A172 (cell line): ENCODE measurements around the genes CAMK2N1, PINK1 and HP1BP3.

- RAMPAGE, long total RNA: no peak
Observed at GRCh38 chr1:19845113-19845599, 30.1 kb upstream of the RNF186 start.

DNA sequence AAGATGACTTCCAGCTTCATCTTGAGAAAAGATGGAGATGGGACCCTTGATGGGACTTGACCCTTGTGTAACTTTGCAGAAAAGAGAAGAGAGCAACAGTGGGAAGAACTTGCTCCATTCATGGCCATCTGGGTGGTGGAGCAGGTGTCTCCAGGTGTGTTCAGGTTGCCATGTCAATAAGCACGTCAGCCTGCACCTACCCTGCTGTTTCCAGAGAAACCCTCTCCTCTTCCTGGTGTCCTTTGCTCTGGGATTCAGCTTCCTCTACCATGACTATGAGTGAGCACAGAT is 21.8 kb upstream of the OTUD3 start:
- RAMPAGE, long total RNA: no peak

- RAMPAGE, long total RNA: no peak
Observed at GRCh38 chr1:19977923-19978195, 1.6 kb downstream of the PLA2G2A start.

GRCh38 chr1:20211508-20212062 is 25.3 kb upstream of the PLA2G2C start:
- RAMPAGE, long total RNA: no peak

GRCh38 chr1:20480827-20481821 is 4.9 kb downstream of the CAMK2N1 start:
- RAMPAGE, long total RNA: no peak

DNA sequence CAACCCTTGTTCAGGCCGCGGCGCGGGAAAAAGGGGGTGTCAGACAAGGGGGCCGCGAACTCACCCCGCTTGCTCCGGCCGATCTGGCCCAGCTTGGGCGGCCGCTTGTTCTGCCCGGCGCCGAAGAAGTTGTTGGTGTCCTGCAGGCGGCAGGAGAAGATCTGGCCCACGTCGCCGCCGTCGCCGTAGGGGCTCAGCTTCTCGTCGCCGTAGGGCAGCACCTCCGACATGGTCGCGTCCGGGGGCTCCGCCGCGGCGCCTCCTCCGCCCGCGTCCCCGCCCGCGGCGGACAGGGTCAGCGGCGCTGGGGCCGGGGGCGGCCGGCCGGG is 896 bp downstream of the CAMK2N1 start:
- RAMPAGE, long total RNA: no peak

DNA sequence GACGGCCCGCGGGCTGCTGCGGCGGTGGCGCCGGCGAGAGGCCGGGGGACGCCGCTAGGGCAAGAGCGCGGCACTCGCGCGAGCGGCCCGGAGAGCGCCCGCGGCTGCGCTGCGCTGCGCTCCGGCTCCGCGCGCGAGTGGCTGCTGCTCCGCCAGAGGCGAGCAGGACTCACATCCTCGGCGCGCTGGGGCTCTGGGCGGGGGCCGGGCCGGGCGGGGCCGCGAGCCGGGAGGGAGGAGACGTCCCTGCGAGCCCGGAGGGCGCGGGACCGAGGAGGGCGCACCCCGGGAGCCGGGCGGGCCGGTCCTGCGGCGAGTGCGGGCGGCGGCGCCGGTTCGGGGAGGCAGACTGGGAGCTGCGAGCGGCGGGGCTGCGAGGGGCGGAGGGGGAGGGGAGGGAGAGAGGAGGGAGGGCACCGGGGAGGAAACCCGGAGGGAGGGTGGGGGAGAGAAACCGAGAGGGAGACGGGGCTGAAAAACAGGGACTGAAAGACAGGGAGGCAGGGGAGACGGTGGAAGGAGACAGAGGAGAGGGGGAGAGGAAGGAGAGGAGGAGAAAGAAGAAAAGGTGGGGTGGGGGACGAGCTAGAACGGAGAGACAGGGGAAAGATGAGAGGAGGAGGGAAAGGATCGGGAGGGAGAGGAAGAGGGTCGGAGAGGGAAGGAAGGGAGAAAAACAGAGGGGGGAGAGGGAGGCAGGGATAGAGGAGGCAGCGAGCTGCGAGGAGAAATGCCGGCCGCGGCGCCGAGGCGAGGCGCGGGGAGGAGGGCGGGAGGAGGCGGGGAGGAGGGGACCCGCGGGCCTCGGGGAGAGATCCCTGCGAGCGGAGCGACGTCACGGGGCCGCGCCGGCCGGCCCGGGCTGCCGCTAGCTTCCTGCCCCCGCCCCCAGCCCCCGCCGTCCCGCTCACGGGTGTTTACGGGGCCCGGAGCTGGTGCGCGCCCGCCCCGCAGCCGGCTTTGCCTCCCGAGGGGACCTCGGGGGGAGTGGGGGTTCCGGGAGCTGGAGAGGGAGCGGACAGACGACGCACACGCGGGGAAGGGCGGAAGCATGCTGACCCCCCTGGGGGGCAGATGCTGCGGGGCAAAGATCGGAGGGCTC is at the start of gene CAMK2N1:
CAMK2N1 (minus strand) TSS at position 732 of the 1,102 bp plus-strand sequence.
- RAMPAGE, long total RNA: no peak

GRCh38 chr1:20589255-20590176 is 619 bp downstream of the CDA start:
- RAMPAGE, long total RNA: no peak

- RAMPAGE, long total RNA: no peak
Observed at GRCh38 chr1:20632698-20633622, at the start of gene PINK1. Gene PINK1, plus strand, starts transcription at chr1:20633458.

- RAMPAGE, long total RNA: no peak
Observed at GRCh38 chr1:20637662-20638338, 4.5 kb downstream of the PINK1 start.

GRCh38 chr1:20643939-20644264 is 10.6 kb downstream of the PINK1 start:
- RAMPAGE, long total RNA: no peak

DNA sequence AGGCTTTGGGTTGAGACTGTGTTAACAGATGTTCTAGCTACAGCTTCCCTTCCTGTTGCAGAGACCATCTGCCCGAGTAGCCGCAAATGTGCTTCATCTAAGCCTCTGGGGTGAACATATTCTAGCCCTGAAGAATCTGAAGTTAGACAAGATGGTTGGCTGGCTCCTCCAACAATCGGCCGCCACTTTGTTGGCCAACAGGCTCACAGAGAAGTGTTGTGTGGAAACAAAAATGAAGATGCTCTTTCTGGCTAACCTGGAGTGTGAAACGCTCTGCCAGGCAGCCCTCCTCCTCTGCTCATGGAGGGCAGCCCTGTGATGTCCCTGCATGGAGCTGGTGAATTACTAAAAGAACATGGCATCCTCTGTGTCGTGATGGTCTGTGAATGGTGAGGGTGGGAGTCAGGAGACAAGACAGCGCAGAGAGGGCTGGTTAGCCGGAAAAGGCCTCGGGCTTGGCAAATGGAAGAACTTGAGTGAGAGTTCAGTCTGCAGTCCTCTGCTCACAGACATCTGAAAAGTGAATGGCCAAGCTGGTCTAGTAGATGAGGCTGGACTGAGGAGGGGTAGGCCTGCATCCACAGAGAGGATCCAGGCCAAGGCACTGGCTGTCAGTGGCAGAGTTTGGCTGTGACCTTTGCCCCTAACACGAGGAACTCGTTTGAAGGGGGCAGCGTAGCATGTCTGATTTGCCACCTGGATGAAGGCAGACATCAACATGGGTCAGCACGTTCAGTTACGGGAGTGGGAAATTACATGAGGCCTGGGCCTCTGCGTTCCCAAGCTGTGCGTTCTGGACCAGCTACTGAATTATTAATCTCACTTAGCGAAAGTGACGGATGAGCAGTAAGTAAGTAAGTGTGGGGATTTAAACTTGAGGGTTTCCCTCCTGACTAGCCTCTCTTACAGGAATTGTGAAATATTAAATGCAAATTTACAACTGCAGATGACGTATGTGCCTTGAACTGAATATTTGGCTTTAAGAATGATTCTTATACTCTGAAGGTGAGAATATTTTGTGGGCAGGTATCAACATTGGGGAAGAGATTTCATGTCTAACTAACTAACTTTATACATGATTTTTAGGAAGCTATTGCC is 10.4 kb downstream of the DDOST start:
- RAMPAGE, long total RNA: no peak

GRCh38 chr1:20696287-20697431 is 21.1 kb downstream of the KIF17 start:
- RAMPAGE, long total RNA: no peak

DNA sequence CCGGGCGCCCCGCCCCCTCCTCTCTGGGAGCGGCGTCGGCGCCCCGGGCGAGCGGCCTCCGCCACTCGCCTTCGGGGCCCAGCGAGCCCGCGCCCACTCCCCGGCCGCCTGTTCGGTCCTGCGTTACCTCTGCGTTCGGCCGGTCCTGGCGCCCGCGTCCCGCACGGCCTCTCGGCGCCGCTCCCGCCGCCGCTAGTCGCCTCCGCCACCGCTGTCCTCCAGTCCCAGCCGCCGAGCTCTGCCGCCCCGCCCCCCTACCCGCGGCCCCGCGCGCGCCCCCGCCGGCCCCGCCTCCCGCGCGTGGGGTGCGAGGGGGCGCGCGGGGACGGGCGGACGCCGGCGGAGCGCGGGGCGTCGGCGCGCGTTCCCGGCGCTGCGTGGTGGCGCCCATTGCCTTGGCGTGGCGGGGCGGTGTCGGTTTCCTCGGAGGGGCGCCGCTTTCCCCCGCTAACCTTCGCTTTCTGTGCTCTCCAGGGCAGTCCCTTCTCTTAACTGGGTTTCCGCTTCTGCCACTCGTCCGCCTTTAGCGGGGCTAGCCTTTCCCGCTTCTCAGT is at the start of gene HP1BP3:
HP1BP3 (minus strand) TSS at position 240 of the 554 bp plus-strand sequence.
- RAMPAGE, long total RNA: start-site peak on the minus strand centred at position 217 of the sequence, 48 bp wide, 221 and 259 reads in 2 replicates

DNA sequence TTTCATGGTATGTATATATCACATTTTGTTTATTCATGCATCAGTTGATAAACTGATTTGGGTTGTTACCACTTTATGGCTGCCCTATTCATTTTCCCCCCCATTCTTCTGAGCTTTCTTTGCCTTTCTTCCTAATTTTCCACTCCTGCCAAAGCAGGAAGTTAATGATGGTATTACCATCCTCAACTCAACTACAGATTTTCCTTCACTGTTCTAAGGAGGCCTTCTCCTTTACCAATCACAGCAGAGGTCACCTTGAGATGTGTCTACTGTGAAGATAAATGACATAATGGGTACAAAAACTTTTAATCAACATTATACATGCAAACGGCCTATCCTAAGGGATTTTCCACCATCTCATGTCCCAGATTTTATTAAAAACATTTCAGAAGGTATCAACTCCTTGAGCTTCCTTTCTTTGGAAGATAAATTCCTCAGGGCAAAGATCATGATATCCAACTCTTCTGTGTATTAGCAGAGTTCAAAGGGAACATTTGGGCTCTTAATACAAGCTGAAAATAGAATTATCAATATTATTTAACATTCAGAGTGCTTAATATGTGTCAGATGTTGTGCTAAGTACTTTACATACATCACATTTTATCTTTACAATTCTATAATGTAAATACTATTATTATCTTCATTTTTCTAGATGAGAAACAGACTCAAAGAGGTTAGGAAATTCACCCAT is 142.1 kb upstream of the HP1BP3 start:
- RAMPAGE, long total RNA: no peak

GRCh38 chr1:21254185-21255179 is 35.8 kb downstream of the ECE1 start:
- RAMPAGE, long total RNA: no peak

GRCh38 chr1:21284304-21285412 is 5.6 kb downstream of the ECE1 start:
- RAMPAGE, long total RNA: no peak

- RAMPAGE, long total RNA: no peak
Observed at GRCh38 chr1:21288089-21288740, 2.0 kb downstream of the ECE1 start.

- RAMPAGE, long total RNA: no peak
Observed at GRCh38 chr1:21329014-21330149, 39.1 kb upstream of the ECE1 start.

DNA sequence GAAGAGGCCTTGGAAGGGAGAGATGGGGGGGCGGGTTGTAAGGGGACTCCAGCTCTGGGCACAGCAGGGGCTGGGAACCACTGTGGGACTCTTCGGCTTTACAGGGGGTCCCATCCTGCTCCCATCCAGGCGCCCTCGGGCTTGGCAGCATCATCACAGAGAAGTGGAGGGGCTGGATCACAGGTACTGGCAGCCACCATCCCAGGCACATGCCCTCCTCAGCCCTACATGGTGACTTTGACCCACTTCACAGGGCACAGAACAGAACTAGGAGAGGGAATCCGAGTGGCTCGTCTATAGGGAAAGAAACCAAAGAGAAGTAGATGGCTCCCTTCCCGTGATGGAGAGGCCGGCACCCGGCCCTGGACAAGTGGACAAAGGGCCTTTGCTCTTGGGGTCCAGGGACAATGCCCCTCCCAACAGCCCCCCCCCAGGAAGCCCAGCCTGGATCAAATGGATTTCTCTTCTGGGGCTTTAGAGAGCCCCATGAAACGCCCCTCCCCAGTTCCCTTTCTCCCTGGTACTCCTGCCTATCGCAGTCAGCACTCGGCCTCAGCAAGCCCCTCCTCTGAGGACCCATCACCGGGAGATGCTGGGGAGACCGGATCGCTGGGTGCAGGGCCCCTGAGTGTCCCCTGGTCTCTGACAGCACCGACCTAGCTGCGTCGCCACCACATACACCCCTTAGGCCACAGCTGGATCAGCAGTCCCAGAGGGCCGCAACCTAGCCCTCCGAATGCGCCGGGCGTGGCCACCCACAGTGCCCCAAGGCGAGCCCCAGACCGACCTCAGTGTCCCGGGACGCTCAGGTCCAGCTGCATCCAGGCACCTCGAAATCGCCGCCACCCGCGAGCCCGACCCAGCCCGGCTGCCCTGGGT is 54.1 kb upstream of the ECE1 start:
- RAMPAGE, long total RNA: no peak